Prostate gland (tissue), 2 donors: ENCODE results near the gene APOL5.

DNA sequence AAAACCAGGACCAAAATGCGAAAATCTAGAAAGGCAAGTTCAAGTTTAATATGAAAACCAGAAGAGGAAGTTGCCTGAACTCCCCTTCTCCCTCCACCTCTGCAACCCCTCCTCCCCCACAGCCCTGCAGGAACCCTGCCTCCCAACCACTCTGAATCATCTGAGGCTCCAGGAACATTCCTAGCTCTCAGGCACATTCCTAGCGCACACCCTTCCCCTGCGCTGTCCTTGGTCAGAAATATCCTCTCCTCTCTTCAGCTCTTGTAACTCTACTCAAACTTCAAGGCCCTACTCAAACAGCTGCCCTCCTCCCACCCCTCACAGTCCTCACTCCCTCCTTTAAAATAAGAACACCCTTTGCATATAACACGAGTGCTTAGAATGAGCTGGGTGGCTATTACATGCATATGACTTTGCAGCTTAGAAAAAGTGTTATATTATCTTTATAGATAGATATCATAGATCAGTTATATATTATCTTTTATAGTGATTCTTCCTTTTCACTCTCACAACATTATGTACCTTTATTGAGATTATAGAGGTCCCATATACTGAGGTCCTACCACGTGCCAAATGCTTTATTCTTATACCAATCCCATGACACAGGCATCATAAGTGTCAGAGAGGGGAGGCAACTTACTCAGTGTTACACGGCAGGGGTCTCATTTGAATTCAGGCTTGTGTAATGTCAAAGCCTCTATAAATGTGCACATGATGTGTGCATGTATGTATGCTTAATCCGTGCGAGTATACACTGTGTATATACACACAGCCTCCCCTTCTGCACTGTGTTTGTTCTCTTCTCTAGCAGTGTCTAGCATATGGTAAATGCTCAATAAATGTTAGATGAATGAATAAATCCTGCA lies 37.0 kb downstream of the ISX start:
- PRO-cap, result no peak
- RAMPAGE, long total RNA, 2 experiments, result no peak in any of the 2 experiments

- PRO-cap, result no peak
- RAMPAGE, long total RNA, 2 experiments, result no peak in any of the 2 experiments
Measured at GRCh38 chr22:35230942-35231540, 26.3 kb upstream of the HMGXB4 start.

- PRO-cap, result no peak
- RAMPAGE, long total RNA, 2 experiments, result no peak in any of the 2 experiments
Measured at GRCh38 chr22:35314583-35315459, 15.1 kb downstream of the TOM1 start.

DNA sequence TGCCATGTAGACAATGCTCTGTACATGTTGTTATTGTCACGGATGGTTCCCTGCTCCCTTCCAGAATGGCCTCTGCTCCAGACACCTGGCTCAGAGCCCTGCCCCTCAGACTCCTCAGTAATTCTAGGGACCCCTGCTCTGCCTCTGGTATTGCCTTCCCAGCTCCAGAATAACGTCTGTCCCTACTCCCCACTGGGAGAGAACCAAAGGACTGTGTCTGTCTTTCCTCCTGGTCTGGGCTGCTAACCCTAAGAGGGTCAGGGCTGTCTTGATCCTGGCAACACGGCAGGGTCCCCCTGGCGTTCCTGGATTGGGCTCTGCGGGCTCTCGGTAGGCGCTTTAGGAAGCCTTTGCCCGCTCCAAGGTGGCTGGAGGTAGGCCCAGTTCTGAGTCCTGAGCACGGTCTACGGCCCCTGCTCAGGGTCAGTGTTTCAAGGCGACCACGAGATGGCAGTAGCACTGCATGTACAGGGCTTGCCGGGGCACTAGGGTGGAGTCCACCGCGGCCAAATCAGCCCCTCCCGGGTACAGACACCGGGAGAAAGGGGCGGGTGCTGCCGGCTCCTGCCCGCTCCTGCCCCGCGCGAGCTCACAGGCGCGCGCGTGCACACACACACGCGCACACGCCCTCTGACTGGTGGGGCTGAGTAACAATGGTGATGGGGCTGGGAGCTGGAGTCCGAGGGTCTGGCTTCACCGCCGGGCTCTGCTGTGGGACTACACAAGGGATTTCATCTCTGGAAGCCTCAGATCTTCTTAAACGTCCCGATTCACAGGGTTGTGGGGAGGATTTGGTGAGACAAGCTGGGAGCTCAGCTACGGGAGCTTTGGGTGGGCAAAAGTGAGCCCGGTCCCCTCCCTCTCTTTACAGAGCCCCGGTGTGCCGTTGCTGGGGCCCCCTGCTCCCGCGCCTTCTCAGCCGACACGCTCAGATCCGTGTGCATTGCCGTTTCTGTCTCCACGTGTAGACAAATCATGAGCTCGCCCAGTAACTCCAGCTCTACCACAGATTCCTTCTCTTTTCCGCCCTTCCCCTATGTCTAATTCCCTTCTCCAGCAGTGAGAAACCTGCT lies 30.1 kb upstream of the HMOX1 start:
- PRO-cap, result unidirectional peak, plus-strand start at position 530 of the sequence; unidirectional peak, plus-strand start at position 592 of the sequence
- RAMPAGE, long total RNA, 2 experiments, result no peak in any of the 2 experiments

DNA sequence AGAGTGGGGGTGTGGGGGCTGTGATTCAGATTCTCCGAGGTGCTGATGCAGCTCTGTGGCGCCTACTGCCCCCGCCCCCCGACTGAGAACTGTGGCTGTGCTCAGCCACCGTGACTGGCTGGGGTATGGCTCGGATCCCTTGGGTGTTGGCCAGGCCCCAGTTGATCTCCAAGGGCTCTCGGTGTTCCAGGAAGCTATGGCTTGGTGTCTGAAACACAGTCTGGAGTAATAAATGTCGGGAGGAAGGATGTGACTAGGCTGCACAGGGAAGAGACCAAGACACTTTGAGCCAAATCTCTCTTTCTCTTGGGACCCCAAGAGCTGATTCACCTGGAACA lies 60.5 kb upstream of the RASD2 start:
- PRO-cap, result bidirectional peak, plus-strand start at position 228 of the sequence, minus-strand start at position 84 of the sequence
- RAMPAGE, long total RNA, 2 experiments, result no peak in any of the 2 experiments

GRCh38 chr22:35526999-35527454 lies 13.6 kb upstream of the RASD2 start:
- PRO-cap, result no peak
- RAMPAGE, long total RNA, 2 experiments, result no peak in any of the 2 experiments

DNA sequence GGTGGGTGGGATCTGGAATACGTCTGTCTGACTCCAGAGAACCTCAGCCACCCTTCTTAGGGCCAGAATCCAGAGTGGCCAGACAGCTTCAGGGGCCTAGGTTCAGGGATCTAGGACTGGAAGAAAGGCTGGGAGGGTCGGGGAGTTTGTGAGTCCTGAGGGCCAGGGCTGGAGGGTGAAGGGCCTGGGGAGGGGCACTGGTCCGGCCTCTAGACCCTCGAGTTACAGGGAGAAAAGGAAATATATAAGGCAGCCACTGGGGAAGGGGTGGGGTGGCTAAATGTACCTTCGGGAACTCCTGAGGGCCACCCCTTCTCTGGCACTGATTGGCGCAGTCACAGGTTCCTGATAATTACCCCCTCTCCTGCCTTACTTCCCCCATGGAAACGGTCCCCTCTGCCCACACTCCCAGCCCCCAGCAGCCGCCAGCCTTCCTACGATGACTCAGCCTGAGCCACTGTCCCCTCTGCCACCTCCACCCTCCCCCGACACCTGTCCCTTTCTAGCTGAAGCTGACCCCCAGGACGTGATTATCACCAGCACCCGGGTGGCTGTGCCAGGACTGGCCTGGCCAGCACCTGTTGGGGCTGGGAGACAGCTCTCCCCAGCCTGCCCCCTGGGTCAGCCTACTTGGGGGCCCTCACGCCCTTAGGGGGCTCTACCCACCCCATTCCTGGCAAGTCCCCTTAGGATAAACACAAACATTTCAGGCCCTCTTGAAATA lies 26.3 kb downstream of the MB start:
- PRO-cap, result no peak
- RAMPAGE, long total RNA, 2 experiments, result no peak in any of the 2 experiments

GRCh38 chr22:35606738-35607654 lies 10.1 kb downstream of the MB start:
- PRO-cap, result no peak
- RAMPAGE, long total RNA, 2 experiments, result no peak in any of the 2 experiments

GRCh38 chr22:35614545-35616011 lies 2.1 kb downstream of the MB start:
- PRO-cap, result no peak
- RAMPAGE, long total RNA, 2 experiments, result no peak in any of the 2 experiments

DNA sequence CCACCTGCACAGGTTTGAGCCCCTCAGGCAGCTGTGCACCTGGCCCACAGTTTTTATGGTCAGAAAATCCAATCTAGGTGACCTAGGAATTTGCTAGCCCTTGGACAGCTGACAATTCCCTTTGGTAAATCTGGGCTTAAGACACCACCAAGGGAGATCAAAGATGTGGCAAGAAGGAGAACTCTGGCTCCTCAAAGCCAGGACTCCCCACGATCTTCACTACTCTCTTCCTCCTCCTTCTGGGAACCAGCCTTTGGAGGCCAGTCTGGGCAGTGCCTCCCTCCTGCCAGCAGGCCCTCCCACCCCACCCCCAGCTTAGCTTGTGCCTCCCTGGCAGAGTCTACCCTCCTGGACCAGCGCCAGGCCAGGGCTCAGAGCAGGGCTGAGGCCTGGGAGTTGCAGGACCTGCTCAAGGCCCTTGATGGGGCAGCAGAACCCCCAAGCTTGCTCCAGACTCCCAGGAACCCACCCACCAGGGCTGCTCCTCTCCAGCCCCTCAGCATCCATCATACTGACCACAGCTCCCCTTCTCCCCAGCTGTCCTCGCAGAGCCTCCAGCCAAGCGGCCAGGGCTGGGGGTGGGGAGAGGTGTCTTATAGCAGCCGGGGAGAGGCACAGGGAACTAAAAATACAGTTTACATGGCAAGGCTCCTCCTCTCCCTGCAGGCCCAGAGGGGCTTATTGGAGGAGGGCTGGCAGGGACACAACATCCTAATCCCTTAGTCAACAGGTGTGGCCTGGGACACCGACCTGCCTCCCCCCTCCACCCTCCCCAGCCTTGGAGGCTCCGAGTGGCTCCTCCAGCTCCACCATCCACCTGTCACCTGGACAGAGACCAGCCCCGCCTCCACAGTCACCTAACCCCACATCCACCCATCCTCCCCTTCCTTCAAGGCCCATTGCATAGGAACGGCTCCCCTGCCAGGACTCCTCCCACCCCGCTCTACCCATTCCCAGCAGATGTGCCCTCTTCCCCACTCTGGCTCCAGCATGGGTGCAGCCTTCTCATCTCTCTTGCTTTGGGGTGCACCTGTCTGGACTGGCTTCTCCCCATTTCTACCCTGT lies 5.2 kb upstream of the MB start:
- PRO-cap, result unidirectional peak, minus-strand start at position 510 of the sequence; unidirectional peak, minus-strand start at position 568 of the sequence; unidirectional peak, plus-strand start at position 977 of the sequence
- RAMPAGE, long total RNA, 2 experiments, result start-site peak on the minus strand in 1 of 2 experiments, centred at position 584 of the sequence, 52 reads per replicate

DNA sequence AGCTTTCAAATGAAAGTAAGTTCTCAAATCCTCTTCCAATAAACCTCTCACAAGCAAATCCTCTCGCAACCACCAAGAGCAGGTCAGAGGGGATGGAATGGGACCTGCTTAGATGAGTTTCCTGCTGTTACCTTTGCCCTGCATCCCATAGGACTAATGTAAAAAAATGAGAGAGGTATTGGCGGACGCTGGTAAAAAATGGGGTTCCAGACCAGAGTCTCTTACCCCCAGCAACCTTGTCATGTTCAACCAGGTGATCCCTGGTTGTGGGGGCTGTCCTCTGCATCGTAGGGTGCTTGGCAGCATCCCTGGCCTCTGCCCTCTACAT lies 1.3 kb downstream of the APOL6 start:
- PRO-cap, result no peak
- RAMPAGE, long total RNA, 2 experiments, result no peak in any of the 2 experiments

DNA sequence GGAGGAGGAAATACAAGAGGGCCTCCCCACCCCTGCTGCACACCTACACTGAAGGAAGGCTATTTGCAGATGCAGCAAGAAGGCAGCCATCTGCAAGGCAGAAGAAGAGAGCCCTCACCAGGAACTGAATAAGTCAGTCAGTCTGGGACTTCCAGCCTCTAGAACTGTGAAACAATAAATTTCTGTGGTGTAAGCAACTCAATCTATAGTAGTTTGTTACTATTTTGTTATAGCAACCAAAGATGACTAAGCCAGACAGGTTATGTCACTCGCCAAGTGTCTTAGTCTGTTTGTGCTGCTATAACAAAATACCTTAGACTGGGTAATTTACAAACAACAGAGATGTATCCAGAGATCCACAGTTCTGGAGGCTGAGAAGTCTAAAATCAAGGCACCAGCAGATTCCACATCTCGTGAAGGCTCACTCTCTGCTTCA lies 12.0 kb downstream of the APOL6 start:
- PRO-cap, result no peak
- RAMPAGE, long total RNA, 2 experiments, result no peak in any of the 2 experiments

DNA sequence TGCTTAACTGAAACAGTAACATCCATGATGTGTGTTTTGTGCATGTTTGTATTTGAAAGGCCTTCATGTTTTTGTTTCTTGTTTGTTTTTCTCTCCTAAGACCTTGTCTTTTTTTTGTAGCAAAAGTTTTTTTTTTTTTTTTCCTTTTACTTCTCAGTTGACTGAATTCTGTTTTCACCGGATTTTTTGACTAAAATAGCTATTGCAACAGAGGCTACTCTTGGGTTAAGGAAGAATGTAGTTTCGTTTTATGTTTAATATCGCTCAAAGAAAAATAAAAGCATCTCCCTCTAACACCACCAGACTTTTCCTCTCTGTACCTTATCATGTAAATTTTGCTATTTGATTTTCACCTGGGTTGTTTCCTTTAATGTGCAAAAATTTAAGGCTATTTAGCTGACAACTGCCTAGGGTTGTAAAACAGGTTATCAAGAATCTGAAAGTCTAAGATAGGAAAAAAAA lies 15.2 kb downstream of the APOL6 start:
- PRO-cap, result no peak
- RAMPAGE, long total RNA, 2 experiments, result no peak in any of the 2 experiments

DNA sequence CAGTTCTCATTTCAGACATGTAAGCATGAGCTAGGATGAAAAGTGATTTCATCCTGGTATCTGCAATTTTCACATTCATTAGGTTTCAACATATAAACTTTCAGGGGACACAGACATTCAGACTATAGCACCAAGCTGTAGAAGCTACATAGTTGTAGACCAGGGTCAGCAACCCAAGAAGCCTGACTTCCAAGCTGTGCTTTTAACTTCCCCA lies 19.2 kb downstream of the APOL6 start:
- PRO-cap, result no peak
- RAMPAGE, long total RNA, 2 experiments, result no peak in any of the 2 experiments

DNA sequence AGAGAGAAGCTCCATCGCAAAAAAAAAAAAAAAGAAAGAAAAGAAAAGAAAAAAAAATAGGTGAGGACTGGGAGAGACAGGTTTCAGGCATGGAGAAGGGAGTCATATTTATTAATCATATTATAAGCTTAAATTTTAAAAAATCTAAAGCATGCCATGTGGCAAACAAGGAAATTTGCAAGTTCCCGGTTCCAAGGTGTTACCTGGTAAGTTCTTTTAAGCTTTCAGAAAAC lies at the start of gene APOL5:
Gene APOL5 (plus strand): TSS at position 152 of the 233 bp plus-strand sequence.
- PRO-cap, result no peak
- RAMPAGE, long total RNA, 2 experiments, result no peak in any of the 2 experiments

DNA sequence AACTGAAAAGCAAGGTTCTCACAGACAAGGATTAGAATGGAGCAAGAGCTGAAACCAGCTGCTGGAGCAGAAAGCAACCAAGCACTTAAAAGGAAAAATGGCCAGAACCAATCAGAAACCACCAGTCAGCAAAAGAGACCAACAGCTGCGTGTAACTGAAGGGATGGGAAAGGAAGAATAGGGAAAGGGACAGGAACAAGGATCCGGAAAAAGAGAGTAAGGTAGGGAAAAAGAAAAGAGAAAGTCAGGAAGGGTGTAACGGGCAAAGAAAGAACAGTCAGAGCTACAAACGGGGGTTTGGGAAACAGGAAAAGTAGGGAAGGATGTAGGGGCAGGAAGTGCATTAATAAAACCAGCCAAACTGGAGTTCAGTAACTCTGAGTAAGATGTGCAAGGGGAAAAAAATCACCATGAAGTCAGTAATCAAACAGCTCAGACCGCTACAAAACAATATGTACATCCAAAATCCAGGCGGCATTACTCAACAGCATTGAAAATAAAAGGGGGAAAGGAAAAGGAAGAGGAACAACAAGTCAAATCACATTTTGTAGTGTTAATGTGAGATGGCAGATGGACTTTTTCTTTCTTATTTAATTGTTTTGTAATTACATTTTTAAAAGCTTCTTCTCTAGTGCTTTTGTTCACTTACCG lies 49.2 kb downstream of the APOL5 start:
- PRO-cap, result no peak
- RAMPAGE, long total RNA, 2 experiments, result no peak in any of the 2 experiments

DNA sequence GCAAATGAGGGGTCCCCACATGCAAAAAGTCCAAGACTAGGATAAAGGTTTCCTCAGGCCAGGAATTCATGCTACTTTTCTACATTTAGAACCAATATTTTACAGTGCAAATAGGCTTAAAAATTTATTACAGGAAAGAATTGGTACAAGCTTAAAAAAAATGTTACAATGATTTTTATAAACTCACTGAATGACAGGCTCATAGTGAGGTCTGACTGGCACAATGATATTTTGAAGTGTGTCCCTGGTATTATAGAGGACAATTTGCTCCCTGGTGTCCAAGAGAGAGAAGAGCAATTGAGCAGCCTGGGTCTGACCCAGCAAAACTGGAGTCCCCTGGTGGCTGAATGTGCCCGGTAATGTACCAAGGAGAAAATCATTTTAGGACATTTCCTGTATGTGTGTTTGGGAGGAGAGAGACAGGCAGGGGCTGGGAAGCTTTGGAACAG lies 125.2 kb downstream of the APOL5 start:
- PRO-cap, result no peak
- RAMPAGE, long total RNA, 2 experiments, result no peak in any of the 2 experiments

DNA sequence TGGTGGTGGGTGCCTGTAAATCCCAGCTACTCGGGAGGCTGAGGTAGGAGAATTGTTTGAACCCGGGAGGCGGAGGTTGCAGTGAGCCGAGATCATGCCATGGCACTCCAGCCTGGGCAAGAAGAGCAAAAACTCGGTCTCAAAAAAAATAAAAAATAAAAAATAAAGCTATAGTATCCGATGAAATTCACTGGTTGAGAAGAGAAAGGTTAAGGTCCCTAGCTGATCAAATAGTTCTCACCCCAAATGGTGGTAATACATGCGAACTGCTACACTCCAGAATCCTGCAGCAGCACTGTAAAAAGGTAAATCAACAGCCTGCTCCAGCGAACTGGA lies 11.3 kb downstream of the RBFOX2 start:
- PRO-cap, result no peak
- RAMPAGE, long total RNA, 2 experiments, result no peak in any of the 2 experiments

DNA sequence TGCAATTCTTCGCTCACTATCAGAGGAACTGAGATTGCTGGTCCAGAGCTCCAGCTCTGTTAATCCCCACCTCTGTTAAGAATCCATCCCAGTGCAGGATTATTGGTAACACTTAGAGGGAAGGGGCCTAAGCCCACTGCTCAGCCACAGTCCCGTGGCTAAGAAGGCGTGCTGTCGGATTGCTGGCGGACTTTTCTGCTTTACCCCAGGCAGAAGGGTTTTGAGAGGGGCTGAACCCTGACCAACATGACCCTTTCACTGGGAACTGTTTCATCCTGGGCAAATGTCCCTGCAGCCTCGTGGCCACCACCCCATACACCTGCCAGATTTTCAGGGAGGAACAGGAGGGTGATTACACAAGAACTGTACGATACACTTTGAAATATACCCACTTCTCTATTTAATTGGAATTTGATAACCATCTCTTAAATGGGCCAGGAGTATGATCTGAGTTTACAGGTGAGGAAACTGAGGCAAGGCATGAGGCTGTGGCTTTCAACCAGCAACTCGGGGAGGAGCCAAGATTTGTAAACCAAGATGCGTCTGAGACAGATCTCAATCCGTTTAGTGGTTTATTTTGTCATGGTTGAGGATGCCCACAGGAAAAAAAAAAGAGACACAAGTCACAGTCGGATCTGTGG lies 6.0 kb upstream of the APOL3 start:
- PRO-cap, result no peak
- RAMPAGE, long total RNA, 2 experiments, result no peak in any of the 2 experiments

DNA sequence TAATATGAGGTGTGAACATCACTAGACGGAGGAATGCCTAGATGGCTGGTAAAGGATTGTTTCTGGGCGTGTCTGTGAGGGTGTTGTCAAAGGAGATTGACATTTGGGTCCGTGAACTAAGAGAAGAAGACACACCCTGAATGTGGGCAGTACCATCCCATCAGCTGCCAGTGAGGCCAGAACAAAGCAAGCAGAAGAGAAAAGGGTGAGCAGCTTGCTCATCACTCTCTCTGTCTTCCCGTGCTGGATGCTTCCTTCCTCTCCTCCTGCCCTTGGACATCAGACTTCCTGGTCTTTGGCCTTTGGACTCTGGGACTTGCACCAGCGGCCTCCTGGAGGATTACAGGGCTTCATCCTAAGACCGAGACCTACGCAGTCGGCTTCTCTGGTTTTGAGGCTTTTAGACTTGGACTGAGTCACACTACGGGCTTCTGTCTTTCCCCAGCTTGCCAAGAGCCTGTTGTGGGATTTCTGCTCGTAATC lies 18.8 kb upstream of the APOL4 start:
- PRO-cap, result unidirectional peak, plus-strand start at position 189 of the sequence
- RAMPAGE, long total RNA, 2 experiments, result no peak in any of the 2 experiments